Jejunum (tissue), 1 donor: Measurements from ENCODE around the genes SPATA2, SNAI1 and CEBPB.

GRCh38 chr20:49874299-49874655 lies 41.1 kb downstream of the SPATA2 start:
- PRO-cap = no peak

GRCh38 chr20:49914163-49915224 lies 835 bp downstream of the SPATA2 start:
- PRO-cap = bidirectional peak, plus-strand start at chr20:49915044, minus-strand start at chr20:49914939

DNA sequence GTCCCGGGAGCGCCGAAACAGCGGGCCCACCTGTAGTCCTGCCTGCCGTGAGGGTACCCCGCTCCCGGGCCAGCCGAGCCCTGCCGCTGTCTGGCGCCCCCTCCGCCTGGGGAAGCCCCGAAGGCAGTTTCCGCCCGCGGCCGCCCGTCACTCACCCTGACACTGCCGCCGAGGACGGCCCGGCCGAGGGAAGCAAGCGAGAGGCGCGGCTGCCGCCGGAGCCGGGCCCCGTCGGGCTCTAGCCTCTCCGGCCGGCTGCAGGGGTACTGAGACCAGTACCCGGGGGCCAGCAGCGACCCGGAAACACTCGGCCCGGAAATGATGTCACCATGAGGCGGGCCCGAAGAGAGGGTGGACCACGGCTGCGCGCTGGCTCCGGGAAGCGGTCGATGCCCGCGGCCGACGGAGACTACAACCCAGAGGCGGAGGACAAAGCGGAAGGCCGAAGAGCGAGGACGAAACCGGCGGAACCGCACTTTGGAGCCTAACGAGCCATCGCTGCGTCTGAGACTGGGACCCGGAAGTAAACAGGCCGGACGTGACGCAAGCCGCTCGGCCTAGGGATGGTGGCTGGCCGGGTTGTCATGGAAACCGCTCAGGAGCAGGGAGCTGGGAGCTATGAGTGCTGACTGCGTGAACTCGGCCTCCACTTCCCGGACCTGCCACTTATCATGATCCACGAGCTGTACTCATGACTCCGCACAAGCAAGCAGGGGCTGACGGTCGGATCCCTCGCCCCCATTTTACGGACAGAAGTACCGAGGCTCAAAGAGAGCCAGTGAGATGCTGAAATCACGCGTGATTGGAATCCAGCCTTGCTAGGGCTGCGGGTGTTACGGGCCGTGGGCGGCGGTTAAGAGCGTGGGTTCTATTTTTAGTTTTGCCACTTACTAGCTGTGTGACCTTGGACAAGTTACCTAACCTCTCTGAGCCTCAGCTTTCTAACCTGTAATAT lies at the start of gene SPATA2:
Gene SPATA2, minus strand, starts transcription at position 305 of the 955 bp plus-strand sequence.
- PRO-cap = bidirectional peak, plus-strand start at position 598 of the sequence, minus-strand start at position 305 of the sequence

DNA sequence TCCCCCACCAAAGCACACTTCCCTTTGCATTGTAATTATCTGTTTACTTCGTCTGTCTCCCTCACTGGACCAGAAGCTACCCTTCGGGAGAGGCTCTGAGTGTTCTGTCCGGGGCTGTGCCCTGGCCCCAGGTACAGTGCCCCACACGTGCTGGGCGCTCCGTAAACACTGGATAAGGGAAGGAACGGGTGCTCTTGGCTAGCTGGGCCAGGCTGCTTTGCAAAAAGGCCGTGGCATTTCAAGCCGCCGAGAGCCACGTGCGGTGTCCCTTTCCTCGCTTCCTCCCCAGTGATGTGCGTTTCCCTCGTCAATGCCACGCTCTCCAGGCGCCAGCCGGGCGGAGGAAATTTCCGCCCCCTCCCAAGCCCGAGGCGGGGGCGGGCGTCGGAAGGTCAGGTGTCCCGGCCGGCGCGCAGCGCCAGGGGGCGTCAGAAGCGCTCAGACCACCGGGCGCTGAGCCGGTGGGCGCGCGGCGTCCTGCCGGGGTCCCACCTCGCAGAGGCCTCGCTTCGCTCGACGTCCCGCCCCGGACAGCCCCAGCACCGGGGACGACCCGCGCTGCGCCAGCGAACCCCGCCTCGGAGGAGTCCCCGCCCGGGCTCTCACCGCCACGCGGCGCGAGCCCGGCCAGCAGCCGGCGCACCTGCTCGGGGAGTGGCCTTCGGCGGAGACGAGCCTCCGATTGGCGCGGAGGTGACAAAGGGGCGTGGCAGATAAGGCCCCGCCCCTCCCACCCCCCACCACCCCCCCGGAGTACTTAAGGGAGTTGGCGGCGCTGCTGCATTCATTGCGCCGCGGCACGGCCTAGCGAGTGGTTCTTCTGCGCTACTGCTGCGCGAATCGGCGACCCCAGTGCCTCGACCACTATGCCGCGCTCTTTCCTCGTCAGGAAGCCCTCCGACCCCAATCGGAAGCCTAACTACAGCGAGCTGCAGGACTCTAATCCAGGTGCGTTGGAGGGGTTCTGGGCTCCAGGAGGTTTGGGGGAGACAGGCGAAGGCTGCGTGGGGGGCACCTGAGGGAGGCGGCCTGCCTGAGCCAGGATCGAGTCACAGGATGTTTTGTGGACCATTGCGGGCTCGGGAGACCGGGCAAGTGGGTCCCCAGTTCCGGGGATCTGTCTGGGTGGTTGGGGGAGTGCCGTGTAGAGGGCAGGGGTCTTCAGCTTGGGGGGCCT lies at the start of gene SNAI1:
Gene SNAI1, plus strand, starts transcription at position 787 of the 1,177 bp plus-strand sequence.
- PRO-cap = unidirectional peak, minus-strand start at position 290 of the sequence; bidirectional peak, plus-strand start at position 787 of the sequence, minus-strand start at position 604 of the sequence

DNA sequence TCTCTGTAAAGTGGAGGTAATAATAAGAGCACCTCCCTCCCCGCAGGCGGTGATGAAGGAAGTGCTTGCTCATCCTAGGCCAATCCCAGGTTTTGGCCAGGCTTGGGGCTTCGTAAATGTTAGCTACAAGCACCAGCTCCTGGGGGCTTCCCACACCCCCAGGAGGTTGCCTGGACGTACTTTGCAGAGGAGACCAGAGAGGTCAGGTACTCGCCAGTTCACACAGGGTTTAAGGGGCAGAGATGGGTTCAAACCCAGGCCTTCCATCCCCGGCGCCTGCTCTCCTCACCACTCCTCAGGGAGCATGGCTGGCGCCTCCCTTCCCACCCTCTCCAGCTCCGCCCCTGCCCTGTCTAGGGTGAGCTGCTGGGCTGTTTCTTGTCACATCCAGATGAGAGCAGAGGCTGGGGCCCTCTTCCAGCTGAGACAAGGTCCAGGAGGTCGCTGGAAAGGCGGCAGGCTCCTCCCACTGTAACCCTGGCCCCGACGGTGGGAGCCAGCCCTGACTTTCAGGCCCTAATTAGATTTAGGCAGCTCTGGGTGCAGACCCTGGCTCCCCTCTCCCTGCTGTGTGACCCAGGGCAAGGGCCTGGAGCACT lies 33.1 kb downstream of the SNAI1 start:
- PRO-cap = no peak

- PRO-cap = no peak
Measured at GRCh38 chr20:50054906-50055787, 57.8 kb downstream of the UBE2V1 start.

- PRO-cap = bidirectional peak, plus-strand start at chr20:50116092, minus-strand start at chr20:50115945
Measured at GRCh38 chr20:50115822-50116421, 3.0 kb upstream of the UBE2V1 start.

DNA sequence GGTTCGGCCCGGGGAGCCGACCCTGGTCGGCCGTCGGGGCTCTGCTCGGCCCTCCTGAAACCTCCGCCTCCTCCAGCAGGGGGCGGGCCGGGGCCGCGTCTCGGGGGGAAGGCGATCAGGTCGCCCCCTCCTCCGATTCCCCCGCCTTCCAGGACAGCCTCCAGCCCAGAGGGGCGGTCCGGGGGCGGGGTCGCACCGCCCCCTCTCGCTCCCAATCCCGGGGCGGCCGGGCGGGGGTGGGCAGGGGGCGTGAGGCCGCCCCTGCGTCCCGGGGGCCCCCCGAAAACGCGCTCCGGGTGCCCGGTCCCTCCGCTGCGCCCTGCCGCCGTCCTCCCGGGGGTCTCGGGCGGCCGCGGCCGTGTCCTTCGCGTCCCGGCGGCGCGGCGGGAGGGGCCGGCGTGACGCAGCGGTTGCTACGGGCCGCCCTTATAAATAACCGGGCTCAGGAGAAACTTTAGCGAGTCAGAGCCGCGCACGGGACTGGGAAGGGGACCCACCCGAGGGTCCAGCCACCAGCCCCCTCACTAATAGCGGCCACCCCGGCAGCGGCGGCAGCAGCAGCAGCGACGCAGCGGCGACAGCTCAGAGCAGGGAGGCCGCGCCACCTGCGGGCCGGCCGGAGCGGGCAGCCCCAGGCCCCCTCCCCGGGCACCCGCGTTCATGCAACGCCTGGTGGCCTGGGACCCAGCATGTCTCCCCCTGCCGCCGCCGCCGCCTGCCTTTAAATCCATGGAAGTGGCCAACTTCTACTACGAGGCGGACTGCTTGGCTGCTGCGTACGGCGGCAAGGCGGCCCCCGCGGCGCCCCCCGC lies at the start of gene CEBPB:
Gene CEBPB, plus strand, starts transcription at position 457 of the 812 bp plus-strand sequence.
- PRO-cap = bidirectional peak, plus-strand start at position 243 of the sequence, minus-strand start at position 155 of the sequence; bidirectional peak, plus-strand start at position 457 of the sequence, minus-strand start at position 344 of the sequence

GRCh38 chr20:50246665-50247351 lies 56.2 kb downstream of the CEBPB start:
- PRO-cap = no peak

DNA sequence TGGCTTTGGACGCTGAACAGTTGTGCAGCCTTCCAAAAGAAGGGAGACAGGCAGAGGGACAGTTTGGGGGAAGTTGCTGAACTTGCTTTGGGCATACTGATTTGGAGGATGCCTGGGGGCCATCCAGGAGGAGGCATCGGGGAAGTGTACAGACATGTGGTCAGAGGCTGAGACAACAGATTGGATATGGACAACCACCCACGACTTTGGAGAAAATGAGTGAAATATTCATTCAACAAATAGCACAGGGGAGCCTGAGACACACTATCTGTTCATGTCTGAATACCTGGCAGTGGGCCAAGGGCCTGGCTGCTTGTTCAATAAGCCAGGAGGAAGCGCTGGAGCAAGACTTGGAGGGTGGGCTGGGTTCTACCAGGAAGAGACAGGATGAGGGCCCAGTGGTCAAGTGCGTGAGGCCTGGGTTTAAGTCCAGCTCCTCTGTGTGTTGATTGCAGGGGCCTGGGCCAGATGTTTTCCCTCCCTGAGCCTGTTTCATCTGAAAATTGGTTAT lies 113.3 kb downstream of the CEBPB start:
- PRO-cap = no peak

GRCh38 chr20:50333868-50334468 lies 143.3 kb downstream of the CEBPB start:
- PRO-cap = no peak

- PRO-cap = bidirectional peak, plus-strand start at chr20:50379471, minus-strand start at chr20:50379321
Measured at GRCh38 chr20:50379080-50379979, 130.9 kb upstream of the PTPN1 start.

GRCh38 chr20:50400556-50400949 lies 109.6 kb upstream of the PTPN1 start:
- PRO-cap = no peak

DNA sequence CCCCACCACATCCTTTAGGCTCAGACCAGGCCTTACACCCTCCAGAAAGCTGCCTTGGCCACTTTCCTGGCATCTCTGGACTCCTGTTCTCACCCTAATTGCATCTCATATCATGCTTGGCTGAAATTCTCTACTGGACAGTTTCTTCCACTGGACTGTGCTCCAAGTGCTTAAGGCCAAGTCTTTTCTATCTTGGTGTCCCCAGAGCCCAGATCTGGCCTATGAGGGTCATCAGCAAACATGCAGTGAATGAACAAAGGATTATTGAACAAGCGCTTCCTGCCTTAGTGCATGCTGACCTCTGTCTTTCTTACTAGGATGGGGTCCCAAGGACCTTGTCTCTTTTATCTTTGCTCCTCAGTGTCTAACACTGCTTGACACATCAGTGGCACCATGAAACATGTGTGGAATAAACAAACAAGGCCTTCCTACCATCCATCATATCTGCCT lies 104.5 kb upstream of the PTPN1 start:
- PRO-cap = no peak

GRCh38 chr20:50450880-50452069 lies 58.9 kb upstream of the PTPN1 start:
- PRO-cap = no peak

GRCh38 chr20:50502616-50503357 lies 7.4 kb upstream of the PTPN1 start:
- PRO-cap = no peak

GRCh38 chr20:50504290-50504966 lies 5.8 kb upstream of the PTPN1 start:
- PRO-cap = no peak

DNA sequence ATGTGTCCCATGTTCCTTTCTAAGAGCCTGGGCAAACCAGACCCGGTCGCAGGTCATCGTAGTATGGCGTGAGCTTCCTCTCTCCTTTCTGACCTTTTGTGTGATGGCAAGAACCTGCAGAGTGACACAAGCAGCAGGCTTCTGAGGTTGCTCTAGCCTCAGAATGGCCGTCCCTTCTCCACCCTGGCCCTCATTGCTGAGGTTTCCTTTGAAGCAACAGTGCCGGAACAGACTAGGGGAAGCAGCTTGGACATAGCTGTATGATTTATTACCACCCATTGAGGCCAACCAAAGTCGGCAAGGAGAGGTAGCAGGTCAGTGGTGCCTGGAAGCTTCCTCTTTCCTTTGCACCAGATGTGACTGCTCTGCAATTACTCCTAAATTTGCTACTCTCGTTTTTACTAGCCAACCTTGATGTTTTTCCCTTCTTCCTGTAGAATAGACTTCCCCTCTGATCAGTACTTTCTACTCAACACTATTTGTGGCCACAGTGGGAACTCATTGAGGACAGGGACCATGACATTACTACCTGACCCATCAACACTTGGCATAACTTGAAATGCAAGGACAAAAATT lies 31.4 kb downstream of the PTPN1 start:
- PRO-cap = no peak

DNA sequence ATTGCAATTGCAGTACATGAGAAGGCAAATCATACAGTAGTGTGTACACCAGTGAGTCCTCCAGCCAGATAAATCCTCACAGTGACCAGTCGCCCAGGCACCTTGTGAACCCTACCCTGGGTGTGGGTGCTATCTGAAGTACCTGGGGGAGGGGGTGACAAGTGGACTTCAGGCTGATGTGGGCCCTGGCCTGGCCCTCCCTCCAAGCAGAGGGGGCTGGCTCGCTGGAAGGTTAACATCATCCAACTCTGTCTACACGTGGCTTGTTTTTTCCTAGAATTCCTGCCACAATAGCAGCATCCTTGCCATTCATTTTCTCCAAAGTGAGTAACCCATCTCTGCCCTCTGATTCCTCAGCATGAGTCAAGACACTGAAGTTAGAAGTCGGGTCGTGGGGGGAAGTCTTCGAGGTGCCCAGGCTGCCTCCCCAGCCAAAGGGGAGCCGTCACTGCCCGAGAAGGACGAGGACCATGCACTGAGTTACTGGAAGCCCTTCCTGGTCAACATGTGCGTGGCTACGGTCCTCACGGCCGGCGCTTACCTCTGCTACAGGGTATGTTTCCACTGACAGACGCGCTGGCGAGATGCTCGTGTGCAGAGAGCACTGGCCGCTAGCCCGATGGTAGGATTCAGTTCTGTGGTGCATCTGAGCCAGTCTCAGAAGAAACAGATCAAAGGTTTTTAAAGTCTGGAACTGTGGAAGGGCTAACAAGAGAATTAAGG lies 70.9 kb downstream of the PTPN1 start:
- PRO-cap = no peak

- PRO-cap = no peak
Measured at GRCh38 chr20:50590182-50591088, 80.3 kb downstream of the PTPN1 start.